SK-N-DZ (cell line): ENCODE measurements around the genes C19orf25, UQCR11 and ATP8B3.

DNA sequence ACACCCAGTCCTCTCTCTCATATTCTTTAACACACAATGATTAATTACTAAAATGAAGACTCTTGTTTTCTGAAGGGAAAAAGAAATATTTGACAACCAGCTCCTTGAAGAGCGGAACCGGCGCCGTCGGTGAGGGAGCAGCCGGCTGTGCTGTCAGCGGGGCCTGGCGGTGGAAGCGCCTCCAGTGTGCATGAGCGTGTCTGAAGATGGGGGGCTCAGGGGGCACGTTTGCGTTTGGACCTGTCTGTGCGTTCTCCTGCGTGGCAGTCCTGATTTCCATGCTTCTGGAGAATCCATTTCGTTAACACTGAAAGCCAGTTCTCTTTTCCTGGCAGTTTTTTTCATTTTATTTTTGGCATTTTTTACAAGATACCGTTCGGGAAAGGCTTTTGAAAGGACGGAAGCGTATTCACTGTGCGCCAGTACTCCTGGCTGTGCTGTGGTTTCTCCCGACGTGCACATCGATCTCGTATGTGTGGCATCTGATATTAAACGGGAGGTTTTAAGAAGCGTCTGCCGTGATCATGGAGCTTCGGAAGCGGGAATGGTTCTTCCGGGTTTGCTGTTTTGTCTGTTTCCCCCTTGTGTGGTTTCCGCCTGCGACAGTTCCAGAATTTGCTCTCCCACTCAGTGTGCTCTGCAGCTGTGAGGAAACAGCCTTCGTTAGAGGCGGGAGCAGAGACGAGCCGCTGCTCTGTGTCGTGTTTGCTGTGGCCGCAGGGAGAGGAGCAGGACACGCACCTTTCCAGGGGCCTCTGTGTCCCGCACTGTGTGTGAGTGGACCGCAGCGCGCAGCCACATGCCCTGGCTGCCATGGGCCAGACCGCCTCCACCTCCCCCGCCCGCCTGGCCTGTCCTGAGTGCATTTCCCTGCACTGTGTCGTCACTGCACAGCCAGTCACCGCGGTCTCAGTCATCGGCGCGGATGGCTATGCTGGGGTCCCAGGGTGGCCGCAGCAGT lies 7.0 kb upstream of the NDUFS7 start:
RAMPAGE:
- cytosol, long total RNA: no peak
- nucleus, long total RNA: no peak

DNA sequence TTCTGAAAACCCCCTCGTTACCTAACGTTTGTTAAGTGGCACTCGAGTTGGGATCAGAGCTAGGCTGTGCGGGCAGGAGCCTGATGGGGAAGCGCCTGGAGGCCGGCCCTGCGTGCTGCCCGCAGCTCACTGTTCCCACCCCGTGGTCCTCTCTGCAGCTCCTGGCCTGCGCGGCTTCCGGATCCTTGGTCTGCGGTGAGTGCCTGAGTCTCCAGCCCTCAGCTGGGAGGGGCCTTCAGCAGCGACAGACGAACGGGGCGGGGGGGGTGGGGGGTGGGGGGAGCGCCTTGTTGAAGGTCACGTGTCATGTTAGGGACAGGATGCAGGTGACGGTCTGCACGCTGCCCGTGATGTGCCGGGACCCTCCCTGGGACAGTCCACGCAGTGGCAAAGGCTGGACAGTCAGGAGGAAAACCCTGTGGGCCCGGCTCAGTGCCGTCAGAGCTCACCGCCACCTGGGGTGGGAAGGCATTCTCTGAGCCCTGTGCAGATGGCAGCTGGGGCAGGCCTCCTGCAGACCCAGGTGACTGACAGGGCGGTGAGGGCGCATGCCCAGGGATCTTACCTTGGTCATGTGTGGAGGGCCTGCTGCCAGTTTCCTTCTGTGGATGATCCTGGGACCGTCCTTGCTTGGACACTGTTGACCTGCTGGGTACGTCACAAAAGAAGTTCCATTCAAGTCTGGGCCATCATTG lies 4.1 kb downstream of the NDUFS7 start:
RAMPAGE:
- cytosol, long total RNA: no peak
- nucleus, long total RNA: no peak

GRCh38 chr19:1423448-1424106 lies 14.6 kb upstream of the RPS15 start:
RAMPAGE:
- cytosol, long total RNA: no peak
- nucleus, long total RNA: no peak

RAMPAGE:
- cytosol, long total RNA: no peak
- nucleus, long total RNA: no peak
Measured at GRCh38 chr19:1441752-1442658, 3.8 kb downstream of the RPS15 start.

DNA sequence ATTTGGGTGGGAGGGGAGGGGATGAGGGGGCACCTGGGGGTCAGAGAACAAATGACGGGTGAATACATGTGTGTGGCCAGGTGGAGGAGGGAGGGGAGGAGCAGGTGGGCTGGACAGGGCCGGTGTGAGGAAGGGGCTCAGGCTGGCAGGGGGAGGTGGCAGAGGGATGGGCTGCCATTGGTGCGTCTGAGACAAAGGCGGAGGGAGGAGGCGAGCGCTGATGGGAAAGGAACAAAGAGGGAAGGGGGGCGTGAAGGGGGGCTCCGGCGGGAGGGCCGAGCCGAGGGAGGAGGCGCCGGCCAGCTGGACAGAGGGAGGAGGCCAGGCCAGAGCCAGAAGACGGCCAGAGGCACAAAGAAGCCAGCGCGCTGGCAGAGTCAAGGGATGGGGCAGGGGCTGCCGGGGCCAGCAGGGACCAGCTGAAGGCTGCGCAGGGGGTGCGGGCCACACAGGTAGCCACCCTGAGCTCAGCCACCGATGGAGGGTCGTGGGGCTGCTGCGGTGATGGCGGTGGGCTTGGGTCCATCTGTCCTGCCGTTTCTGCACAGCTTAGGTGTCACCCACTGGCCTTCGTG lies 2.0 kb downstream of the APC2 start:
RAMPAGE:
- cytosol, long total RNA: no peak
- nucleus, long total RNA: no peak

RAMPAGE:
- cytosol, long total RNA: start-site peak on the minus strand at chr19:1479176-1479199, 130 and 186 reads in 2 replicates
- nucleus, long total RNA: no peak
Measured at GRCh38 chr19:1479088-1479848, at the start of gene C19orf25. Gene C19orf25, minus strand, starts transcription at chr19:1479215.

DNA sequence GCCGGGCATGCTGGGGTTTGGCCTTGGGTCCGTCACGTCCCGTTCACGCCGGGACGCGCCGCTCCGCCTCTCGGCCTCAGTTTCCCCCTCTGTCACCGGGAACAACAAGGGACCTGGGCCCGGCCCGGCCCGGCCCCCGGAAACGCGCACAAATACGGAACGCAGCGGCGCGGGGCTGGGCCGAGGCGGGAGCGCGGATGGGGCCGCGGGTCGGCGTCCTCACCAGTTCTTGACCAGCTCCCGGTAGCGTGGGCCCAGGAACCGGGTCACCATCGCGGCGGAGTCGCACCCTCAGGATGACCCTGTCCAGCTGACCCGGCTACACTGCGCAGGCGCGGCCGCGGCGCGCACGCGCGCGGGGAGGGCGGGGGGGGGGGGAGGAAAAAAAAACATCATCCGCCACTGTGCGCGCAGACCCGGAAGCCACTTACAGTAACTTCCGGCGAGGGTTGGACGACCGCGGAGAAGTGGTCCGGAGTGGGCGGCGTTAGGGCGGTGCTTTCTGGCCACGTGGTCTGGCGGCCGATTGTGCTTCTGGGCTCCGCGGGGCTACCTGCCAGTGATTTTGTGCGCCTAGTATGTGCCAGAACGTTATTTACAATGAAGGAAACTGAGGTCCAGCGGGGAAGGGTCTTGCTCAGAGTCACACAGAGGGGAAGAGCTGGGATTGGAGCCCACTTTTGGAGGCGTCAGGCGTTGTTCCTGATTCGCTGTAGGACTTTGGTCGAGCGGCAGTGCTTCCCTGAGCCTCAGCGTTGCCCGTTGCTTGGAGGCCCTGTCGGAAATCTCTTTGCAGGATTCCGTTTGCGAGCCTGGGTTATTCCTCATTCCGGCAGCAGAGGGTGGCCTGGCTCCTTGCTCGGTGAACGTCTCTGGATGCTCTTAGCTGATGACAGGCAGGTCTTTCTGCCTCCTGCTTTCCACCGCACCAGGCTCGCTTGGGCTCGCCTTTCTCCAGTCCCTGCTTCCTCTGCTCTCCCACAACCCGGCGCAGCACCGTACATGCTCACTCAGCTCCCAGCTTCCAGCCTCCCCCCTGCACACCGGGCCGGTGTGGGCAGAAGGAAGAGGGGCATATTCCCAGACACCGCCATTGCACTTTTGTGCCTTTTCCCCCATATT lies at the start of gene UQCR11:
TSS of gene UQCR11 (minus strand) at position 326 of the 1,122 bp plus-strand sequence.
RAMPAGE:
- cytosol, long total RNA: start-site peak on the minus strand centred at position 311 of the sequence, 52 bp wide, 7,593 and 4,551 reads in 2 replicates
- nucleus, long total RNA: start-site peak on the minus strand centred at position 315 of the sequence, 44 bp wide, 1,461 and 155 reads in 2 replicates

RAMPAGE:
- cytosol, long total RNA: no peak
- nucleus, long total RNA: no peak
Measured at GRCh38 chr19:1610271-1610950, 5.1 kb upstream of the UQCR11 start.

DNA sequence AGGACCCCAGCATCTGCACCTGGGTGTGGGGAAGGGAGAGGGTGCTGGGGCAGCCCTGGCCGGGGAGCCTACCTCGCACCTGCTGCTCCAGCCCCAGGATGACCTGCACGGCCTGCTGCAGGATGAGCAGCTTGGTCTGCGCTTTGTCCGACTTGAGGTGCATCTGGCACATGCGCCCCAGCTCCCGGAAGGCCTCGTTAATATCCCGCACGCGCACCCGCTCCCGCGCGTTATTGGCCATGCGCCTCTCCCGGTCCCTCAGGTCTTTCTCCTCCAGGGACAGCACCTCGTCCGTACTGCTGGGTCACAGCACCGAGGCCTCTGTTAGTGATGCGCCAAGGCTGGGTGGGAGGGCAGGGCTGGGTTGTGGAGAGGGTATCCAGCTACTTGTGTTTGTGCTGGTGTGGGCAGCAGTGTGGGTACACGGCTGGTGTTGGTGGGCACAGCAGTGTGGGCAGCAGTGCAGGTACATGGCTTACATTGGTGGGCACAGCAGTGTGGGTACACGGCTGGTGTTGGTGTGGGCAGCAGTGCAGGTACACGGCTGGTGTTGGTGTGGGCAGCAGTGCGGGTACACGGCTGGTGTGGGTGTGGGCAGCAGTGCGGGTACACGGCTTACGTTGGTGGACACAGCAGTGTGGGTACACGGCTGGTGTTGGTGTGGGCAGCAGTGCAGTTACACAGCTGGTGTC lies 7.0 kb upstream of the UQCR11 start:
RAMPAGE:
- cytosol, long total RNA: no peak
- nucleus, long total RNA: no peak

DNA sequence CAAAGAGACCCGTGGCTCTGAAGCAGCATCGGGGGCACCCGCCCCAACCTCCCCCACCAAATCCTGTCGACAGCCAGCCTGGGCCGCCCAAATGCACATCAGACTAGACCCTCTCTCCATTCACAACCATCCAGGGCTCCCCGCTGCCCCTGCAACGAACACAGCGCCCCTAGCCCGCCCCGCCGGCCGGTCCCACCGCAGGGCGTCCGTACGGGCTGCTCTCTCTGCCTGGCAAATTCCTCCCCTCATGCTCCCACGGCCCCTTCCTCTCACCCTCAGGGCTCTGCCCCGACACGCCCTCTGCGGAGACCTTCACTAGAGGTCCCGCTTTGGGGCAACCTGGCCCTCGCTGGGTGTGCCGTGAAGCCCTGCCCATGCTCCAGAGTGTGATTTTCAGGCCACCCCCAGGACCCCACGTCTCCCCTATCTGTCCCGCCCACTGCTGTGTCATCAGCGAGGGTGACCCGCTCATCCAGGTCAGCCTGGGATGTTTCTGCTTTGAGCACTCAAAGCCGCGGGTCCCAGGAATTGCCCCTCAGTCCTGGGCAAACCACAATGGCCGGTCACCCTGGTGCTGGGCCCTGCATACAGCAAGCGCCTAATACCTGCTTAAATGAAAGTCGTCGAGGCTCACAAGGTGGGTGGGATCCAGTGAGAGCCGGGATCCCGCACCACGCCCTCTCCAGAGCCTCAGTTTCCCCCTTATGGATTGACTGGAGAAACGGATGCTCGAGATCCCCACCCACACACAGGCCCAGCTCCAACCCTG lies 6.9 kb downstream of the TCF3 start:
RAMPAGE:
- cytosol, long total RNA: no peak
- nucleus, long total RNA: no peak

DNA sequence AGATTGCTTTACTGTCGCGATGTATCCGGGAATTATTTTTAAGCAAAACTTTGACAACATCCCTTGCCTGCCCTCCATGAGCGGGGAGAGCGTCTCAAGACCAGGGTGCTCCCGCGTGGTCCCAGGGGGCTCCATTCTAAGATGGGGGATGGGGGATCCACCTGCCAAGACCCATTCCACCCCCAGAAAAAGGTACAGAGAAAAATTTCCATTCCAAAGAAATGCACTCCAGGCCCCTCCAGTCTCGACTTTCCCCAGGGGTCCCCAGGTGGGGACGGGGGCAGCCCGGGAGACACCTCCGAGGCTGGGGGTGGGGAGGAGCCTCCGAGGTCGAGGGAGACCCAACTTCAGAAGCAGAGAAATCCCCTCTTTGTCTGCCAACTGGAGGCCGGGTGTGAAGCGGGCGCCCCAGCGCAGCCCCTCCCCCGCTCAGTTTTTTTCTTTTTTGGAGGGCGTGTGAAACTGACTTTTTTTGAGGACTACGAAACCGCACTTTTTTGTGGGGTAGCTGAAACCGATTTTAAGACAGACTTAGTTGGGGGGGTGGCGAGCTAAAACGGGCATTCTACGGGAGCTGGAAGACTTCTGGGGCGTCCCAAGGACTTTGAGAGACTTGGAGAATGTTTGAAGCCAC lies 1.3 kb downstream of the TCF3 start:
RAMPAGE:
- cytosol, long total RNA: no peak
- nucleus, long total RNA: no peak

DNA sequence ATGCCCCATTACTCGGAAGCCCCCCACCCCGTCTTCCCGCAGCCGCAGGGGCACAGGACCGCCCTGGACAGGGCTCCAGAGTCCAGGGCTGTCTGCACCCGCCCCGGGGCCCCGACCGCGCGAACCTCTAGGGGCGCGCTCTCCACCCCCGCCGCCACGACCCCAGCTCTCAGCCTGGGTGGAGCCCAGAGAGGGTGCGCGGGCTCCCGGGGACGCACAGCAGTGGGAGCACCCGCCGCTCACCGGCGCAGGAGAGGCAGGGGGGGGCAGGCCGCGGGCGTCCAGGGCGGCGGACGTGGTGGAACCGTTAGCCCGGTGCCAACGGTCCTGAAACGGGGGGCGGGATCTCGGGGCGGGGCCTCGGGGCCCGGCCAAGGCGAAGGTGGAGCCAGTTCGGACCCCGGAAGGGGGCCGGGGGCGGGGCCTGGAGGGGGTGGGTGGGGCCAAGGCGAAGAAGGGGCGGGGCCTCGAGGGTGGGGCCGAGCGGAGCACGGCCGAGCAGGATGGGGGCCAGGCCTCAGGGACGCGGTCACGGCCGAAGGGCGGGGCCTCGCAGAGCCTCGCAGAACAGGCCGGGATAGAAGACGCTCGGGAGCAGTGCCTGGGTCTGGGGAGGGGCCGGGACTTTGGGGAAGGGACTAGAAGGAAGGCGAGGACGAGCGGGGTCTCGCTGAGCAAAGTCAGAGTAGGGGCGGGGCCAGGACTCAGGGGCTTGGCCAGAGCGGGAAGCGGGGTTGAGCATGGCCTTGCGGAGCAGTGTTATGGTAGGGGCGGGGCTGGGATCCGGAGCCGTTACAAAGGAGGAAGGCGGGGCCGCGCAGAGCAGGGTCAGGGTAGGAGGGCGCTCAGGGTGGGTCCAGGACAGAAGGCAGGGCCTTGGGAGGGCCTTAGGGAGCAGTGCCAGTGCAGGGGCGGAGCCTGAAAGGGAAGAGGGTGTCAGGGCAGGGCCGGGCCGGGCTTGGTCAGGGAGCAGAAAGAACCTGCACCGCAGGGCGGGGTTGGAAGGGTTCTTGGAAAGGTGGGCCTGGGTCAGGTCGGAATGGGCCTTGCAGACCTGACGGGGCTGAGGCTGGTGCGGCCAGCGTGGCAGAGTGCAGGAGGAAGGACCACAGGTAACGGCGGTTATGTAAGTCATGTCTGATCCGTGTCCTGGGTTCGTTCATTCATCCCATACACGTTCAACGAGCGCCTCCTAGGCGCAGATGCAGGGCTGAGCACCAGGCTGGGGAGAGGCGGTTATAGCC lies at the start of gene ATP8B3:
TSS of gene ATP8B3 (minus strand) at position 334 of the 1,244 bp plus-strand sequence.
RAMPAGE:
- cytosol, long total RNA: no peak
- nucleus, long total RNA: no peak

DNA sequence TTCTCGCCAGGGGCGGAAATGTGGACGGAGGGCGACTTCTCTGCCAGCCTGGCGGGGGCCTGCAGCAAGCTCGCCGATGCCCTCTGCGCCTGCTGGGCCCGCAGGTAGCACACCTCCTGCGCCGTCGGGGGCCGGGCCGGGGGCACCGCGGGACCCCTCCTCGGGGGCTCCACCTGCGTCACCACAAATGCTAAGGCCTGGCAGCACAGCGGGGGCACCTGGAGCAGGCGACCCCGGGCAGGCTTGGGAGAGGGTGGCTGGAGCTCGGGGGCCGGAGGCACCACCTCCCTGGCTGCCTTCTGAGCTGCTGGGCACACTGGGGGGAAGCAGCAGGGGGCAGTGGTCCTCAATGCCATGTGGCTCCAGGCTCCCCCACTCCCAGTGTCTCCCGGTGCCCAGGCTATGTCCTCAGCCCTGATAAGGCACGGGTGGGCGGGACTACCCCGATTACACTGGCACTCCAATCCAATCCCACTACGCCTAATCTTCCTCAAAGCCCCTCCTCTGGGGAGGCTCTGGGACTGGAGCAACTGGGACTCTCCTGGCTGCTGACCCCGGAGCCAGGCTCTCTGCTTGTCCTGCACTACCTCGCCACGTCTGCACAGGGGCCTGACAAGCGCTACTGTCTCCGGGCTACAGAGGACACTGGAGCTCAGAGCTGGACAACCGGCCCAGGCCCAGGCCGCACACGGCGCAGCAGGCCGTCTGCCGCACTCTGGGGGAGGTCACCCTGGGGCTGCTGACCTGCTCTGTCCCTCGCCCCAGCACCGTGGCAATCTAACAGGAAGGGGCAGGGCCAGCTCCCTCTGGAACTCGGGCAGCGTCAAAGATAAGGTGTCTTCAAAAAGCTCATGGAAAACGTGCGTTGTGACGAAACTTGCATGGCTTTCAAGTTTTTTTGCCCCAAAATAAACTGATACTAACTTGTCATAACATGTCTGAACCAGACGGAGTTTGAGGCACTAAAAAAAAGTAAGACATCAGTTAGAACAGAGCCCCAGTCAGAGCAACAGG lies 11.8 kb upstream of the ATP8B3 start:
RAMPAGE:
- cytosol, long total RNA: no peak
- nucleus, long total RNA: no peak

DNA sequence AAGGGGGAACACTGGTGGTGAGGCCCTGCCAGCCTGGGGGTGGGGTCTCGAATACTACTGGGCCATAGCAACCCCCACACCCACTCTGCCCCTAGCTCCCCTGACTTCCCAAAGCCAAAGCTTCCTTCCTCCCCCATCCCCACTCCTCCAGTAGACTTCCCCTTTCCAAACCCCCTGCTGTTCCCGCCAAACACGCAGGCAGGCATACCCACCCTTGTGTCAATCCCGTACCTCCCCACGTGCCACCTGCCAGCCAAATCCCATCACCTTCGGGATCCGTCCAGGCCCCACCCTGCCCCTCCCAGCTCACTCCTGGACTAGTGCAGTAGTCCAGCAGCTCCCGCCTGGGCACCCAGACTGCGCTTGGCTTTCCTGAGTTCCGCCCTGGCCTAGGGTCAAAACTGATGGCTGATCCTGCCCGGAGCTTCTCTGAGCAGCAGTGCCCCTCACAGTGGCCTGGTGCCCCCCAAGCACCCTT lies 5.4 kb downstream of the KLF16 start:
RAMPAGE:
- cytosol, long total RNA: no peak
- nucleus, long total RNA: no peak

DNA sequence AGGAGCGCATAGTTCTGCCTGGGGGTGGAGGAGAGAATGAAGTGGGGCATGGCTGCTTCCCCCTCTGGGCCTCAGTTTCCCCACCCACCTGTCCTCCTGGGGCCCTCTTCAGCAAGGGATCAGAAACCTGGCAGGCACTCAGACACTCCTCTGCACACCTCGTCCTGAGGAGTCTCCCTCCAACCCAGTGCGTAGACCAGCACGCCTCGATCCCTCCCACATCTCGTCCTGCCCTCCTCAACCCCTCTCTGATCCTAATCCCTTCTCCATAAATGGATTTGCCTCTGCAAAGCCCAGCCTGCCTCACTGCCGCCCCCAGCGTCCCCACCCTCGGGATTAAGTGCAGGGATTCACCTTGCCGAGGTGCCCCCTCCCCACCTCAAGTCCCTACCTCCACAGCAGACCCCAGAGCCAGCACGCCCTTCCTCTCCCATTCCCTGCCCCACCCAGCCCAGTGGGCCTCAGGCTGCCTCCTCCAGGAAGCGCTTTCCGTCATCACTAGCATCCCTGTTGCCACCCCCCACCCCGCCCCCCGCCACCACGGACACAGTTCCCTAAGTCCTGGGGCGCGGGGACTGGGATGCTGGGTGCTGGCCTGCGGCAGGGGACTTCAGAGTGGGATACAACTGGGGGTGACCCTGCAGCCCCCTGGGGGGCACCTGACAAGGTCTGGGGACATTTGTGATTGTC lies 4.1 kb downstream of the KLF16 start:
RAMPAGE:
- cytosol, long total RNA: no peak
- nucleus, long total RNA: no peak

DNA sequence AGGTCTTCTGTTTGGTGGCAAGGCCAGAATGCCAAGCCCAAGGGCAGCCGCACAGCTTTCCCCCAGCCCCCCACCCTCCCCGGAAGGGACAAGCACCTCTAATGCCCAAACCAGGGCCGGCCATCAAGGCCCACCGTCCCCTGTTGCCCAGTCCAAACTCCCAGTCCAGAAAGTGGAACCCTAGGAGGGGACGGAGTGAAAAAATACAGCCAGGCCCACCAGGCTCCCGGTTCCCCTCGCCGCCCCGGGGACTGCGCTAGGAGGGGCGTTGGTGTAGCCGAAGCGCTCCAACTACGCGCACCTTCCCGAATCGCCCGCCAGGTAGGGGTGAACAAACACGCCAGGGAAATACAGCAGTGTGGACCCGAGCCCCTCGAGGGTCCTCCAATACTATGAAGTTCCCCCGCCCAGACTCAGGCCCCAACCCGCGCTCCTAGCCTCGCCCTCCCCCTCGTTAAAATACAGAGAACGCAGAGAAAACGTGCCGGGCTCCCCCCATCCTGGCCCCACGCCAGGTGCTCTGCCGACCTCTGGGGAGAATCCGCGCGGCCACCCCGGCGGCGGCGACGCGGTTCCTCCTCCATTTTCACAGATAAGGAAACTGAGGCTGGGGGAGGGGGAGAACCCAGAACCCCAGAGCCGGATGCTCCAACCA lies 1.2 kb downstream of the KLF16 start:
RAMPAGE:
- cytosol, long total RNA: no peak
- nucleus, long total RNA: no peak

RAMPAGE:
- cytosol, long total RNA: no peak
- nucleus, long total RNA: no peak
Measured at GRCh38 chr19:1881058-1881787, 4.1 kb downstream of the ABHD17A start.

GRCh38 chr19:1958782-1959056 lies 17.7 kb downstream of the CSNK1G2 start:
RAMPAGE:
- cytosol, long total RNA: no peak
- nucleus, long total RNA: no peak

DNA sequence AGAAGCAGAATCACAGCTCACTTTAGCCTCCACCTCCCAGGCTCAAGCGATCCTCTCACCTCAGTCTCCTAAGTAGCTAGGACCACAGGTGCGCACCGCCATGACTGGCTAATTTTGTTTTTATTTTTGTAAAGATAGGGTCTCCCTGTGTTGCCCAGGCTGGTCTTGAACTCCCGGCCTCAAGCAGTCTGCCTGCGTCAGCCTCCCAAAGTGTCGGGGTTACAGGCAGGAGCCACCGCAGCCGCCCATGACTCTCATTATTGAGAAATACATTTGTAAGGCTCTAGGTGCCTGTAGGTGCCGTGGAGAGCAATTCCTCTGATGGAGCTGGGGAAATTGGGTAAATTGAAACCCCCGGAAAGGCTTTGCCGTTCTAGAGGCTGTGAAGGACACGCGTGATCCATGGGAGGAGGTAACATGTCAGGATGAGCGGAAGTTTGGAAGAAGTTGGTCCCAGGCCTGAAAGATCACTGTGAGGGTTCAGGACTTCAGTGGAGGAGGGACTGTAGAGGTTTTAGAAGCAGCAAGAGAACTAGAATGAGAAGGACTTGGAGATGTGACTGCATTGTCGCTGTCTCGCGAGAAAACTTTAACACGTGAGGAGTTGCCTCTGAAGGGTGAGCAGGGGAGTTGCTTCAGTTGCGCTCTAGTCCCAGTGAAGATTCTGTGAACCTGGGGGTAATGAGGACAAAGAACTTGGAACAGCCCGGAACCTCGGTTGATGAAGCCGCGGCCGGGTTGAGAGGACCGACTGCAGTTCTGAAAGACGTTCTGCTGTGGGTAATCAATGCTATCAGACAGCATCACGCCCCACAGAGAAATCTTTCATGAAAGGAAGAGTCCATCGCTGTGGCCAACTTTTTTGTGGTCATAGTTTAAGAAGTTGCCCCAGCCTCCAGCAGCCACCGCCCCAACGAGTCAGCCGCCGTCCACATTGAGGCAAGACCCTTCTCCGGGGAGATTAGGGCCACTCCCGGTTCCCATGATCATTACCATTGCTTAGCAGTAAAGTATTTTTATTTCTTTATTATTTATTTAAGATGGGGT lies 25.2 kb downstream of the CSNK1G2 start:
RAMPAGE:
- cytosol, long total RNA: no peak
- nucleus, long total RNA: no peak

DNA sequence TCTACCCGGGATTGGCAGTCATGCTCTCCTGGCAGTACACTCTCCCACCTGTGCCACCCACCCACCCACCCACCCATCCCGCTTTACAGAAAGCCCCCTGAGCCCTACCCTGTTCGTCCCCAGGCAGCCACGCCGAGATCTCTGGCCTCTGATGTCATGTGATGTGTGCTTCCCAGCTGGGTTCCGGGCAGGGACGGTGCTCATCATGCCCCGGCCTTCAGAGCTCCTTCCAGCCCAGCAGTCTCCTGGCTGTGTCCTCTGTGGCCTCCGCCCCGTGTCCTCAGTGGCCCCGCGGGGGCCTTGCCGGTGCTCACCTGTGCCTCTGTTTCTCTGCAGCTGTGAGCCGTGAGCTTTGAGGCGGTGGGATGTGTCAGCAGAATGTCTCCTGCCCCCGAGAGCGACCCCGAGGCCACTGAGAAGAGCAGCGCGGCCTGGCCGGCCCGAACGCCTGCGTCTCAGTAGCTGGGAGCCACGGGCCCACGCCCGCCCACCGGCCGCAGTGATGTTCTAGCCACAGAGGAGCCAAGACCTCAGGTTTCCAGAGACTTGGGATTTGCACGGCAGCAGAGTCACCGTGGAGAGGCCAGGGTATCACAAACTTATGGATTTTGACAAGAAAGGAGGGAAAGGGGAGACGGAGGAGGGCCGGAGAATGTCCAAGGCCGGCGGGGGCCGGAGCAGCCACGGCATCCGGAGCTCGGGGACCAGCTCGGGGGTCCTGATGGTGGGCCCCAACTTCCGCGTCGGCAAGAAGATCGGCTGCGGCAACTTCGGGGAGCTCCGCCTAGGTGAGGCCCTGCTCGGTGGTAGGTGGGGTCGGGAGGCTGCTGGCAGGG lies 28.4 kb downstream of the CSNK1G2 start:
RAMPAGE:
- cytosol, long total RNA: no peak
- nucleus, long total RNA: no peak